Measurements from ENCODE around the genes CREBL2 and ART4.

- PRO-cap: no peak
Measured at GRCh38 chr12:12506427-12507036, 56.1 kb downstream of the DUSP16 start.

GRCh38 chr12:12611497-12612492 lies at the start of gene CREBL2:
Gene CREBL2, plus strand, starts transcription at chr12:12611876.
- PRO-cap: bidirectional peak, plus-strand start at chr12:12611912, minus-strand start at chr12:12611903

GRCh38 chr12:12684240-12685190 lies 11.5 kb downstream of the GPR19 start:
- PRO-cap: no peak

GRCh38 chr12:12725155-12726137 lies 8.3 kb downstream of the CDKN1B start:
- PRO-cap: bidirectional peak, plus-strand start at chr12:12725920, minus-strand start at chr12:12725517; bidirectional peak, plus-strand start at chr12:12726221, minus-strand start at chr12:12726104

- PRO-cap: unidirectional peak, plus-strand start at chr12:12734828; bidirectional peak, plus-strand start at chr12:12735315, minus-strand start at chr12:12735014
Measured at GRCh38 chr12:12734576-12735204, 17.5 kb downstream of the CDKN1B start.

DNA sequence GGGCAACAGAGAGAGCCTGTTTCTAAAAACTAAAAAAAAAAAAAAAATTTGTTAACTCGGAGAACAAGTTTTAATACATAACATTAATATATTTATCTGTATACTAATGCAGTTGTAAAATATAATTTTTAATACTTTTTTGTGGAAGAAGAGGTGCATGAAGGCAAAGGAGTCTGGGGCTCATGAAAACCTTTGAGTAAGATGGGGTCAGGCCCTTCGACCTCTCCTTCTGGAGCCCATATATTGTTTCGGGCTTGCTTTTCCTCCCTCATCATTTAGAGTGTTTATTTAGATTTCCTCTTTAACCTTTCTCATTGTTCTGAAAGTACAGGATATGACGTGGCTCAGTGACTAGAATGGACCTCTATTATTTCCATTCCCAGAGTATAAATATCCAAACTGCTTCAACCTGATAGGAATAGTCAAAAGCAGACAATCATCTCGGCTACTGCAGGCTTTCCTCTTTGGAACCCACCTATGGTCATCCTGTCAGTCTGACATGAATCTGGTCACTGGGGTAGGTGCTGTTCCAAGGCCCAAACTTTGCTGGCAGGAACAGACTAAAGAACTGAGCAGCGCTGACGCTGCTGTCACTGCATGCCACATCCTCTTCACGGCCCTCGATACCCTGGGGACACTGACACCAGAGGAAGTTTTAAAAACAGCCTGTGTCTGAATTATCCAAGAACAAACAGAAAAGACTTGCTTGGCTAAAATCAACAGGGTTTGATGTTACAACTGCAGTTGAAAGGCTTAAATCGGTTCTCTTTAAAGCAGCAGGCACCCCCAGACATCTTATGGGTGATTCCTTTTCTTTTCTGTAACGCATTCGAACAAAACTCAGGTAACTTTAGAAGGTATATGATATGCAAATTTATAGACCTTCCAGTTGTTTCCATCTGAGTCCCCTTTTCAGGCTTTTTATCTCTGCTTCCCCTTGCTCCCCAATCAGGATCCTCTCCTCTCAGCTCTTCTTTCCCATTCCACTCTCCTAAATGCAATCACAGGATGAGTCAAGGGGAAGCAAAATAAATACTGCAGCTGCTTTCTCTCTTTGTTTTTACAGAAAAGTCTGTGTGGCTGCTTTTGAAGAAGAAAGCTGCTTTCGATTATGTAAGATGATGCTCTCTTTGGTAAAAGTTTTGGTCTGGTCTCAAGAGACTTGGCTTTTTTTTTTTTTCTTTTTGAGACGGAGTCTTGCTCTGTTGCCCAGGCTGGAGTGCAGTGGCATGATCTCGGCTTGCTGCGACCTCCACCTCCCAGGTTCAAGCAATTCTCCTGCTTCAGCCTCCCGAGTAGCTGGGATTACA lies 4.9 kb upstream of the DDX47 start:
- PRO-cap: bidirectional peak, plus-strand start at position 315 of the sequence, minus-strand start at position 282 of the sequence; bidirectional peak, plus-strand start at position 658 of the sequence, minus-strand start at position 570 of the sequence; unidirectional peak, minus-strand start at position 1,003 of the sequence

DNA sequence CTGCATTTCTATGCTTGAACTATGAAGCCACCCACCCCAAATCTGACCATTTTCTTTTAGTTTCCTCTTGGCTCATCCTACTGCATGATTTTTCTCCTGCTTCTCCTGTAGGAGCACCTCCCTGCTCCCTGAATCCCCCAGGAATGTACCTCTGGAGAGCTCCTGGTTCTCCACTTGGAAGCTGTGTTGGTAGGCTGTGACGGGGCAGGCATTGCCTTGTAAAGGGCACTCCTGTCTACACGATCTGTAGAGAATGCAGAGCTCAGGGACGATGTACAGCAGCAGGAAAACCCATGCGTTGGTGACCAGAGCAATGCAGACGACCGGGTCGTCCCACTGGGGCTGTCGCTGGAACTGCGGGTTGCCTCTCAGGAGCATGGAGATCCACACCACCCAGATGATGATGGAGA lies 2.6 kb downstream of the GPRC5D start:
- PRO-cap: no peak

GRCh38 chr12:13045832-13046281 lies 1.7 kb downstream of the FAM234B start:
- PRO-cap: no peak

GRCh38 chr12:13534701-13535181 lies 338.2 kb downstream of the EMP1 start:
- PRO-cap: no peak

DNA sequence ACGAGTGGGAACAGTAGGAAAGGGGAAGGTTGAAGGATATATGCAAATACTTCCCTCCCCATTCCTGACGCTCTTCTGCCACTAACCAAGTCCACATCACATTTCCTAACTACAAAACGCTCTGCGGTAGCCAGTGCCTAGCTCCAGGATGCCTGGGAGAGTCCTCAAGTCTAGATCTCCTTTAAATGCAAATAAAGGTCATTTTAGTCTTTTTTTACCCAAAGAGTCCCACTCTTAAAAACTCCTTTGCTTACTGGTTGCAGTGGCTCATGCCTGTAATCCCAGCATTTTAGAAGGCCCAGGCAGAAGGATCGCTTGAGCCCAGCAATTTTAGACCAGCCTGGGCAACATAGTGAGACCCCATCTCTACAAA lies 153.1 kb upstream of the ATF7IP start:
- PRO-cap: no peak

DNA sequence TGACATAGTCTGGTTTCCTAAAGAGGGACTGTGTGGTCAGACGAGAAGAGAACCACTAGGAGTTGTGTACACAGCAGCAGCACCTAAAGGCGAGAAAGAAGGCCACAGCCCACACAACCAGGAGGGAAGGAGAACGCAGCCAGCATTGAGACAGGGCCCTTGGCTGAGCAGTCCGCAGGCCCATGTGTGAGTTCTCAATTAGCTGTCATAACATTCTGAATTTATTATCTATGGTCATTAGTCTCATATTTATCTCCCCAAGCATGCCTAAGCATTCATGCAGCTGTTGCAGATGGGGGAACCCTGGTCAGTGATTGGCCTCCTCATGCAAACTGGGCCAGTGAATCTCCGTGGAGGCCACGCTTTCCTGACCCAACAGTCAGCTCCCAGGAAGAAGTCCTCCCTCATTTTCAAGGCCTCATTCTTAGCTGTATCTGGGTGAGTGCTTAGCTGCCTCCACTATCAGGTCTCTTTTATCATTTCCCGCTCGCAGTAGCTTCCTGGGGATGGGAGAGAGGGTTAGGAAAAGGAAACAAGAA lies 81.2 kb upstream of the ATF7IP start:
- PRO-cap: no peak

GRCh38 chr12:14366960-14367929 lies 1.8 kb downstream of the ATF7IP start:
- PRO-cap: bidirectional peak, plus-strand start at chr12:14367518, minus-strand start at chr12:14367441

GRCh38 chr12:14401266-14401863 lies 35.9 kb downstream of the ATF7IP start:
- PRO-cap: no peak

DNA sequence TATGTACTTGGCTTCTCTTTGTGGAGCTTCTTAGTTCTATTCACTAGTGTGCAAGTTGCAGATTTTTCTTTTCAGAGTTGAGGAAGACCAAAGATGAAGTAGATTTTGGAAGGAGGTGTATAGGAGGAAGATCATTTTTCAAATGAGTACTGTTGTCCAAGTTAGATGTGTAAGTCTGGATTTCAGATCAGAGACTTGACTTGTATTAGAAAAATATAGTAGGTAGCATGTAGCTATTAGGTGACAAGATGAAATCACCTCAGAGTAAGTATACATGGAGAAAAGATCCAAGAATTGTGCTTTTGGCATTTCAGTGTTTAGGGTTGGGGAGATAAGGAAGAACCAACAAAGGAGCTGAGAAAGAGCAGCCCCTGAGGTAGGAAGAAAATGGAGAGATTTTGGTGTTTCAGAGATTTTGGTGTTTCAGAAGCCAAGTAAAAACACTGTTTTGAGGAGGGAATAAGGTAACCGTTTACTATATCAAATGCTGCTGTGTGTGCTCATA lies 64.3 kb downstream of the ATF7IP start:
- PRO-cap: no peak

DNA sequence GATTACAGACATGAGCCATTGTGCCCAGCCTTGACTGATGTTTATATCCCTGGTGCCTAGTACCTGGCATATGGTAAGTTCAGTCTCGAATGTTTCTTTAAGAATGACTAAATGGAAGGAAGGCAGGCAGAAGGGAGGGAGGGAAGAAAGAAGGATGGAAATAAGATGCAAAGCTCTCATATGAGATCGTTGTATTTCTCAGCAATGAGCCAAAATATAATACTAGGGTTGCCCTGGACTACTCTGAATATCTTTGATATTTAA lies 44.0 kb downstream of the GUCY2C start:
- PRO-cap: no peak

GRCh38 chr12:14793051-14793435 lies 10.2 kb downstream of the WBP11 start:
- PRO-cap: no peak

DNA sequence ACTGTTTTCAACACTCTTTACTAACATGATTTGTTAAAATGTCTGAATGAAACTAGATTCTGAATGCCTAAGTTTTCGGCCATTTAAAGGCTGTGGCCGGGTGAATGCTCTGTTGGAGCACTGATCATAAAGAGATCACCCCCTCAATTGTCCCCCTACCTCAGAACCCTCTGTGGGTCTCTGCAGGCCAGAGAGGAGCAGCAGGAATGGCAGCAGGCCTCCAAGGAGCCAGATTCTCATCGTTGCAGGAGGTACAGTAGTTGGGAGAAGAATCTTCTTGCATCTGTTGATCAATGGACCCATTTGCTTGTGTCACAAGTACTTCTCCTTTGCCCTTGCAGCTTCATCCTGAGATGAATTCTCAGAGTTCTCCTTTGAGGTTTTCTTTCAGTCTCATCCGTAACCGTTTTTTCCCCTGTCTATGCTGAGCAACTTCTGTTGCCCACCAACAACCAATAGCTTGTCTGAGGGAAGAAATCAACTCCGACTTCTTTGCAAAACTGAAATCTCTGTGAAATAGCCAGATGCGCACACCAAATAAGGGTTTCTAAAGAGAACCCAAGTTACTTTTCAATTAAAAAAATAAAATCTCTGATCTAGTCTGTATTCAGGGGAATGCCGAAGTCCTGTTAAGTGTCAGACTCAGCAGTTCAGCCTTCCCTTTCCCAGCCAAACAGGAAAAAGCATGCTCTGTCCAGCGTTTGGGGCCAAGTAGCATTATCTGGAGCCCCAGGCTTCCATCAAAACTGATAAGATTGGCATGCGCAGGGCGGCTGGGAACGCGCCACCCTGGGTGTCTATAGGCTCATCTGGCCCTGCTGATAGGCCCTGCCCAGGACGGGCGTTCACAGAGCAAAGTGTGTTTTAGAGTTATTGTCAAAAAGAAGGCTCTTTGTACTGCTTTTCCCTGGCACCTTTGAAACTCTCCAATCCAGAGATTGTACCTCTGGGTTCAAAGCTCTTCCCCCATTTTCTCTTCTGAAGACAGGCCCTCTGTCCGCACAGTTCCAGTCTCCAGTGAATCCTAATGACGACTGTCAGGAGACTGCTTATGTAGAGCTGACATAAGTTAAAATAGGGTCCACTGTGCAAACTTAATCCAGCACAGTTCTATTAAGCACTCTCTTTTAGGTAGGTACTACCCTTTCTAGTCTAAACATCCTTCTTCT lies at the start of gene ART4:
TSS of gene ART4 (minus strand) at position 716 of the 1,169 bp plus-strand sequence.
- PRO-cap: no peak

- PRO-cap: no peak
Measured at GRCh38 chr12:14892777-14893527, 7.3 kb upstream of the MGP start.

GRCh38 chr12:14968526-14968813 lies 4.4 kb upstream of the PDE6H start:
- PRO-cap: no peak

DNA sequence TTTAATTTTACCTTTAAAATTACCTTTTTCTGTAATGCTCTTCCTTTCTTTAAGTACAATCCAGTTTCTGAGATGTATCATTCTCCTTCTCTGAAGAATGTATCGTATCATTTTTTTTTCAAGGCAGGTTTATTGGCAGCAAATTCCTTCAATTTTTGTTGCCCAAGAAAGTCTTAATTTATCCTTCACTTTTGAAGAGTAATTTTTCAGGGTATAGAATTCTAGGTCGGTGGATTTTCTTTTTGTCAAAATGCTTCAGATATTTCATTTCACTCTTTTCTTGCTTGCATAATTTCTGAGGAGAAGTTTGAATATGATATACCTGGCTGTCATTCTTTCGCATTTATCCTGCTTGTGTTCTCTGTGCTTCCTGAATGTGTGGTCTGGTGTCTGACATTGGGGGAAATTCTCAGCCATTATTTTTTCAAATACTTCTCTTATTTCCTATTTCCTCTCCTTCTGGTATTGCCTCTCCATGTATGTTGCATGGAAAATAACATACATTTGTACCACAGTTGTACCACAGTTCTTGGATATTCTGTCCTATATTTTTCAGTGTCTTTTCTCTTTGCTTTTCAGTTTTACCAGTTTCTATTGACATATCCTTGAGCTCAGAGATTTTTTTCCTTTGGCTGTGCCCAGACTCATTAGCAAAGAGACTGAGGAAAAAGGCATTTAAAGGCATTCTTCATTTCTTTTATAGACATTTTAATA lies 83.2 kb downstream of the RERG start:
- PRO-cap: no peak